Spinal cord (tissue), 3 donors: ENCODE measurements around the gene C12orf40.

- PRO-cap, result no peak
- RAMPAGE, long total RNA, result no peak
Measured at GRCh38 chr12:32398657-32399133, 663 bp upstream of the FGD4 start.

GRCh38 chr12:32493143-32494006 is 94.0 kb downstream of the FGD4 start:
- PRO-cap, result no peak
- RAMPAGE, long total RNA, result no peak

- PRO-cap, result no peak
- RAMPAGE, long total RNA, result no peak
Measured at GRCh38 chr12:32756222-32756777, 603 bp upstream of the YARS2 start.

- PRO-cap, result no peak
- RAMPAGE, long total RNA, result no peak
Measured at GRCh38 chr12:33520990-33521438, 81.4 kb upstream of the SYT10 start.

DNA sequence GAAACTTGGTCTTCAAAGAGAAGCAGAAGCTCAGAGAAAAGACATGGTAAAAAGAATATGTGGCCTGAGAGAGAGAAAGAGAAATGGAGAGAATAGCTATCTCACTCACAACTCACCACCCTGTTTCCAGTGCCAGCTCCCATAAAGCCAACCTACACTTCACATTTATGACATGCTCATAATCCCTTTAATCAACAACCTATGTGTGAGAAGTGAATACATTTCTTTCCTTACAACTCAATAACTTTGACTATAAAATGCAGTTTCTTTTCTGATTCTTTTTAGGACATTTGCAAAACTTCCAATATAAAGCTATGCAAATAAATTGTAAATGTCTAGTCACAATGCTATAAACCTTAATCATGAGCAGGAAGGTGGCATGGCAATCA is 67.1 kb downstream of the CPNE8 start:
- PRO-cap, result no peak
- RAMPAGE, long total RNA, result no peak

DNA sequence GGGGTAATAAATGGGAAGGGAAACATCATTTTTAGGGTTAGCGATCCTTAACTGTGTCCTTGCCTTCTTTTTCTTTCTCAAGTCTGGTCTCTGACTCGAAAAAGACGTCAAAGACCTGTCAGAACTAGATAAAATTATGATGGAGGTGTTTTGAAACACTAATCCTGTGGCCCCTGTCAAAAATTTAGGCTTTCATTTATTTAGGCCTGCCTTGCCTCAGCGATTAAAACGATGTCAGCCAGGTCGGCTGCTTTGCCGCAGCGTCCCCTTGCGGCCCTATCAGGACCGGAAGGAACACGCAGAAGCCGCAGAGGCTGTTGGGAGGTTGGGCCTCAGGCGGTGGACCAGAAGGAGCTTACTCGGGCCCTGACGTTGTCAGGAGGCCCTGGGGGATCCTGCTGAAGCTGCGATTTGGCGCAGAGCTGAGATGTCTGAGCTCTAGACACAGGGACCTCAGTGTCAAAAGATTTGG is at the start of gene C12orf40:
Gene C12orf40 (plus strand): TSS at position 323 of the 472 bp plus-strand sequence.
- PRO-cap, result no peak
- RAMPAGE, long total RNA, result no peak

GRCh38 chr12:40197612-40198046 is 27.2 kb upstream of the LRRK2 start:
- PRO-cap, result no peak
- RAMPAGE, long total RNA, result no peak

DNA sequence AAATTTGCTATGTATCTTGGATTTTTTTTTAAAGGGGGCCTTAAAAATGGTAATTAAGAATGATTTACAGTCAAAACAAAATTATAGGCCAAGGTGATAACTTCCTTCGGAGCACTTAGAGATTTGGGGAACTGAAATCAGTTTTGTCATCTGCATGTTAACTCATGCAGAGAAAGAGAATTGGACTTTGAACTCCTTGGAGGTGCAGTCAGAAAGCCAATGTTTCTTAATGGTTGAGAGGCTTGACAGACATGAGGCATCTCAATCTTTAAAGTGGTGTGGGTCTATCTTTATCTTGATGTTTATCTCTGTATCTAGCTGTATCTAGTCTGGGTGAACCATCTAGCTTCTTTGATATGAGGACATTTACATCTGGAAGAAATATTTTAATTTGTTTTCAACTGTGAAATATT is 1.5 kb downstream of the LRRK2 start:
- PRO-cap, result no peak
- RAMPAGE, long total RNA, result no peak

GRCh38 chr12:40827722-40828121 is 135.5 kb downstream of the CNTN1 start:
- PRO-cap, result no peak
- RAMPAGE, long total RNA, result start-site peak on the plus strand at chr12:40827823-40828209, 414 and 586 reads in 2 replicates

GRCh38 chr12:41189174-41190258 is 1.4 kb downstream of the PDZRN4 start:
- PRO-cap, result no peak
- RAMPAGE, long total RNA, result no peak

GRCh38 chr12:41332283-41332902 is 144.3 kb downstream of the PDZRN4 start:
- PRO-cap, result no peak
- RAMPAGE, long total RNA, result no peak

- PRO-cap, result no peak
- RAMPAGE, long total RNA, result no peak
Measured at GRCh38 chr12:42084282-42084986, 60.2 kb downstream of the GXYLT1 start.

GRCh38 chr12:42086623-42087495 is 57.8 kb downstream of the GXYLT1 start:
- PRO-cap, result no peak
- RAMPAGE, long total RNA, result no peak

GRCh38 chr12:42216197-42217277 is 21.5 kb downstream of the YAF2 start:
- PRO-cap, result no peak
- RAMPAGE, long total RNA, result no peak

DNA sequence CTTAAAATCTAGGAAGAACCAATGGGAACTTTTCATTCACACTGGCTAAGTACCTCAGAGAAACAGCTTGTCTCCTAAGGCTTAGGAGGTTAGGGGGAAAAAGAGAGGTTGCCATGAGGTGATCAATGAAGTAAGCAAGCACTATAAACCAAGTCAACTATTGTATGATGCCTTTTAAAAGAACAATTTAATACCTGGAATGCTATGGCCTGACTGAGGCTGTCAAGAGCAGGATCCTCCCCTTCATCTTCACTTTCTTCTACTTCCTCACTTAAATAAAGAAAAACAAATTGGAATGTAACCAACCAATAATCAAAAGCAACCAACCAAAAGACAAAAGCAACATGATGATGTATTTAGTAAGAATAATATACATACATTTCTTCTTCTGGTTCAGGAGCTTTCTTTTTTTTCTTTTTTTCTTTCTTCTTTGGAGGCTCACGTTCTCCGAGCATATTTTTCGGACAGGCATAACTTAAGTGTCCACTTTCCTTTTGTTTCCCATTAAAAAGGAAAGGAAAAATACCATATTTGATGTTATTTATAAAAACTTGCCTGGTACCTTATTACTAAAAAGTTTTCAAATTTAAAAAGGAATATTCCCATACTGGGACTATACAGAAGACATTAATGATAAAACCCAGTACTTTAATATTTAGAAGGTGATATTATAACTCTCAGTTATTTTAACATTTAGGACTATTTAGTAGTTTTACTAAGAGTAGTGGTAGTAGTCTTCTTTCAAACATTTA is 12.2 kb downstream of the ZCRB1 start:
- PRO-cap, result no peak
- RAMPAGE, long total RNA, result no peak

- PRO-cap, result no peak
- RAMPAGE, long total RNA, result no peak
Measured at GRCh38 chr12:42469244-42469758, 120.2 kb downstream of the PRICKLE1 start.

DNA sequence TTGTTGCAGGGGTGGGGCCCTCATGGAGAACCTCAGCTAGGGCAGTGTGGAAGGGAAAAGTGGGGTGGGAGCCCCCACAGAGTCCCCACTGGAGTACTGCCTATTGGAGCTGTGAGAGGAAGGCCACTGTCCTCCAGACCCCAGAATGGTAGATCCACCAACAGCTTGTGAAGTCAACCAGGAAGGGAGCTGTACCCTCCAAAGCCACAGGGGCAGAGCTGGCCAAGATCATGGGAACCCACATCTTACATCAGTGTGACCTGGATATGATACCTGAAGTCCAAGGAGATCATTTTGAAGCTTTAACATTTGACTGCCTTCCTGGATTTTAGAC is 466.7 kb downstream of the ADAMTS20 start:
- PRO-cap, result no peak
- RAMPAGE, long total RNA, result no peak

DNA sequence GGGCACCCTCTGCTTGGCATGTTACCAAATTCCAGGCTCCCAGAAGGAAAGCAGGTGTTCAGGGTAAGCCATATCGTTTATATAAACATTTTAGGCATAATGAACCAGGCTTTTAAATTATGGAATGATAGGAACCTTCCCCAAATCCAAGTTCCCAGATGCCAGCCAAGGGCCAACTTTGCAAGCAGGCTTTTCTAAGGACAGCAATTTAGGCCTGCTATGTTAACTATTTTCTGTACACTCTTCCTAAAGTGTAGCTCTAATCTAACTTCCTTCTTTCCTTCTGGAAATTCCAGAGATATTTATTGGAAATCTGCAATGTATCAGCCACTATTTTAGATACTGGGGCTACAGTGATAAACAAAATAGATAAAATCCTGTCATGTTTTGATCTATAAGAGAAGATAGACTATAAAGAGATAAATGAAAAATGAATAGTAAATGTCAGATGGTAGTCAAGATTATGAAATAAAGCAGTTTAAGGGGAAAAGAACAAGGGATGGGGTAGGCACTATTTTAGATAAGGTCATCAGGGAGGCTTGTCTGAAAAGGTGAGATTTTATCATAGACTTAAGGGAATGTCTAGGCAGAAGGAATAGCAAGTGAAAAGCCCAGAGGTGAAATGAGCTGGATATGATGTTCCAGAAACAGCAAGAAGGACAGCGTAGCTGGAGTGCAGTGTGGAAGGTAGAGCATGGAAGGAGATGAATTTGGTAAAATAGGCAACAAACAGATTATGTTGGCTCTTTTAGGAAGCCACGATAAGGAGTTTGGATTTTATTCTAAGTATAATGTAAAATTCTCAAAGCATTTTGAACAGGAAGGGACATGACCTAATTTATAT is 56.7 kb downstream of the TMEM117 start:
- PRO-cap, result no peak
- RAMPAGE, long total RNA, result no peak

- PRO-cap, result no peak
- RAMPAGE, long total RNA, result no peak
Measured at GRCh38 chr12:45219457-45220035, 3.7 kb downstream of the ANO6 start.

GRCh38 chr12:45392908-45393818 is 177.3 kb downstream of the ANO6 start:
- PRO-cap, result no peak
- RAMPAGE, long total RNA, result no peak